ENCODE measurements around a stretch of chr10.

DNA sequence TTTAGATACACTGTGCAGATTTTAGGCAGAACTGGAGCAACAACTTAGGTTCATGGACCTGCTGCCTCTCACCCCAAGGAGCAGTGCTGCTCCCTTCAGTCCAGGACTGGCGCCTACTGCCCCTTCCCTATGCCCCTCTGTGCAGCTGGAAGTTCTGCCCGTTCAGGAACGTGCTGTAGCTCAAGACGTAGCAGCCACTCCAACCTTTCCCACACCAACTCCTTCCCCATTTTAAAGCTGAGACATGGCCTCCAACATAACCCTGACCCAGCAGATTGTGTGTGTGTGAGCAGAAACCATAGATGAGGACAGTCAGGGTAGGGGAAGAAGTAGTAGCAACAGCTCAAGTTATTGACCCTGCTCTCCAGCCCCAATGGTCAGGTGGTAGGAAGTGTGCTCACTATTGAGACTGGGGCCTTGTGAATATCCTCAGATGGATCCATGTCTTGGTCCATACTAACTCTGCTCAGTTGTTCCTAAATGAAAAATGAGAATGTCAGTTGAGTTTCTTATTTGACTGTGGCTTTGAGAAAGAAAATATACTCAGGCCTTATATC lies 4.9 kb downstream of the PPP1R3C start:
- PRO-cap: no peak
- RAMPAGE, long total RNA: no peak
- RRBS: no CpG with 5 or more reads among the region's 4 CpGs

DNA sequence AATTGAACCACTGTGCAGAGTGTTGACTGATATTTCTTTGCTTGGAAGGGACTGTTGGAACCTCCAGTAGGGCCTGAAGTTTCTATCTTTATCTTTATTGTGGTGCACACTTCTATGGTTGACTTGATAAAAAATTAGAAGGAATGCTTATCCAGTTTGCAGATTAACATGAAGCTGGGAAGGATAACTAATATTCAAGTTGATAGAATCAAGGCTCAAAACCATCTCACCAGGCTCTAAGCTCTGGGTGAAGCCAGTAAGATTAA lies 26.2 kb downstream of the TNKS2 start:
- PRO-cap: no peak
- RAMPAGE, long total RNA: no peak

DNA sequence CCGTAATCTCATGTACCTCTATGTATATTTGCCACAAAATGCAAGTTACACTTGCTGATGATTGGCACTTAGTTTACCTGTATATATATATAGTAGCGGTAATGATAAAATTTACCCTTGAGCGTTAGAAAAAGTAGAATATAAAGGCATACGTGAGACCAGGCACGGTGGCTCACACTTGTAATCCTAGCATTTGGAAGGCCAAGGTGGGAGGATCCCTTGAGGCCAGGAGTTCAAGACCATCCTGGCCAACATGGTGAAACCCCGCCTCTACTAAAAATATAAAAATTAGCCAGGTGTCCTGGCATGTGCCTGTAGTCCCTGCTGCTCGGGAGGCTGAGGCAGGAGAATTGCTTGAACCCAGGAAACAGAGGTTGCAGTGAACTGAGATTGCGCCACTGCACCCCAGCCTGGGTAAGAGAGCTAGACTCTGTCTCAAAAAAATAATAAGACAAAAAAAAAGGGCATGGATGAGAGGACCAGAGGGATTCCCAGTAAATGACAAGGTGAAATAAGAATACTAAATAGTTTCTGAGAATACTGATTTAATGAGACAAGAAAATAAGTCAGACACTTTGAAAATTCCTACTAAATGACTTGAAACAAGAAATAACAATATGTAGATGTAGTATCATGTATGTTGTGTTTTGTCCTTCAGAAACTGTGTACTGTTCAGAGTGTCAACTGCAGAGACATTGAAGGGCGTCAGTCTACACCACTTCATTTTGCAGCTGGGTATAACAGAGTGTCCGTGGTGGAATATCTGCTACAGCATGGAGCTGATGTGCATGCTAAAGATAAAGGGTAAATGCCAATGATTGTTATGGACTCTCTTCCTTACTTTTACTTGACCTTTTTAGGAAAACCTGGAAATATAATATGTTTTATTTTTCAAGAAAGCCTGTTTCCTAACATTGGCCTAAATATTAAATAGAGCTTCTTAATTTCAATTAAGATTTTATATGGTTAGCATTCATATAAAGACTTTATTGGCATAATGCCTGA lies 42.0 kb downstream of the TNKS2 start:
- PRO-cap: no peak
- RAMPAGE, long total RNA: no peak
- RRBS: no CpG with 5 or more reads among the region's 10 CpGs

DNA sequence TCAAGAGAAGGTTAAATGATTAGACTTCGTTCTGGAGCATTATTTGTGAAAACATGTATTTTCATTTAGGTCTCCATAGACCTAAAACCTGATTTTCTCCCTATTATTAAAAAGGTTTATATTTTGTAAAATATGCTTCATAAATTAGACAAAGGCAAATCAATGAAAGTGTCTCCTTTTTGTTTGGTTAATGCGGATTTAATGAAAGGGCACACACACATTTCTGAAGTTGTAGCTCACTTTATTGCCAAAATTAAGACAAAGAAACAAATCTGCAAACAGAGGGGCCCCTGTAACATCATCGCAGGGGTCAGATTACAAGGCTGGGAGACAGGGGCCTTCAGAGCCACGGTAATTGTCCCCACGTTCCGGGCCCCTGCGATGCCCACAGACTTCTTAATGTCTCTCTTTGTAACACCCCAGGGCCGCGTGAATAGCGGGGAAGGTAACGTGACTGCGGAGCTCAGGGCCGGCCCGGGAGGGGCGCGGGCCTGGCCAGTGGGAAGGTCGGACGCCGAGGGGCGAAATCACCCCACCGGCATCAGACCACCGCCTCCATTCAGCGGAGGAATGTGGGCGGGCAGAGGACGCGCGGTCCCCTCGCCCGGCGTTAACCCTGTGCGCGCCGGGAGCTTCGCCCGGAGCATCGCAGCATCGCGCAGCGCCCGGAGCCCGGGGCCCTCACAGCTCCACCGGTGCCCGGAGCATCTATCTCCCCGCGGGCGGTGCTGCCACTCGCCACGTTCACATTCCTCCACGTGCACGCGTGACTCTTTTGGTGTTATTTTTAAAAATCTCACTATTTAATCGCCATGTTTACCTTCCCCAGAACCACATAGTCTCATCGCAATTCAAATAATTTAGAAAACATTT lies 22.2 kb downstream of the FGFBP3 start:
- PRO-cap: no peak
- RAMPAGE, long total RNA: no peak
- RRBS: 2% methylated on average over 18 of the region's 53 CpGs

- PRO-cap: no peak
- RAMPAGE, long total RNA: no peak
- RRBS: no CpG with 5 or more reads among the region's 9 CpGs
These were observed 32.7 kb downstream of the BTAF1 start for GRCh38 chr10:91956080-91956829.

- PRO-cap: no peak
- RAMPAGE, long total RNA: no peak
- RRBS: no CpG with 5 or more reads among the region's 1 CpG
These were observed 33.5 kb downstream of the BTAF1 start for GRCh38 chr10:91957054-91957456.

- PRO-cap: no peak
- RAMPAGE, long total RNA: no peak
- RRBS: 65% methylated on average over 3 of the region's 45 CpGs
These were observed 122.3 kb downstream of the BTAF1 start for GRCh38 chr10:92045715-92046359.

DNA sequence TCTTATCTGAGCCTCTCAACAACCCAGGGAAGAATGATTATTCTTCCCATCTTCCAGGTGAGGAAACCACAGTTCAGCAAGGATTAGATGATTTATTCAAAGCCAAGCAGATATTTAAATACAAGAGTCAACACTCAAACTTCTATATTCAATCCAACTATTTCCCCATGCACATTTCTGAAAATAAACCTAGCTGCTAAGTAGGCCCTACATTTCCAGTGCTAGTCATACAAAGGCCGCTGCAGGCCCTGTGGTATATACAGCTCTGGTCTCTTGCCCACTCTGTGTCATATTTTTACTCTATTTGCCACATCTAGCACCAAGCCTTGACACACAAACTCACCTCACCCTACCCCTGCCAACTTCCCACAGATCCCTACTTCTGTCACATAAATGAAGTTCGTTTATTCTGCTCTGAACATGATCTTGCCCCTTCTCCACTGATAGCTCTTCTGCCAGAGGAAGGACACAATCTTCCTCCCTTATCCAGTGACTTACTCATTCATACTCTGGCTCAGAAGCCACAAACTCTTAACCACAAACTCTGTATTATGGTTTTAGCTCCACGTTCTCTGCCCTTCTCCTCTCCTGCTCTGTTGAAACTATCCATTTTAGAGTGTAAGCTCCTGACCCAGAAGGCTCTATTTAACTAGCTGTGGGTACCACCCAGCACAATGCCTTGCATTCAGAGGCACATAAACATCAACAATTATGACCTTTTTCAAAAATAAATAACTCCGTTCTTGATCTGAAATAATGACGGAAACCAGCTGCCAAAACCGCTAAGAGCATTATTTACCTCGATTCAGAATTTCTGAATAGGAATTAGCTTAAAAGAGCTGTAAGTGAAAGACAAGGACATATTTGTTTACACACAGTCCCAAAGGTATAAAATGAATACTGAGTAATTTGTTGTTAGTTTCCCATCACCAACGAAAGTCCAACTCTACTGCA lies 180.6 kb downstream of the CPEB3 start:
- PRO-cap: no peak
- RAMPAGE, long total RNA: no peak
- RRBS: no CpG with 5 or more reads among the region's 8 CpGs

GRCh38 chr10:92574289-92574917 lies 510 bp upstream of the IDE start:
- PRO-cap: no peak
- RAMPAGE, long total RNA: no peak
- RRBS: under 1% methylated on average over 15 of the region's 42 CpGs

DNA sequence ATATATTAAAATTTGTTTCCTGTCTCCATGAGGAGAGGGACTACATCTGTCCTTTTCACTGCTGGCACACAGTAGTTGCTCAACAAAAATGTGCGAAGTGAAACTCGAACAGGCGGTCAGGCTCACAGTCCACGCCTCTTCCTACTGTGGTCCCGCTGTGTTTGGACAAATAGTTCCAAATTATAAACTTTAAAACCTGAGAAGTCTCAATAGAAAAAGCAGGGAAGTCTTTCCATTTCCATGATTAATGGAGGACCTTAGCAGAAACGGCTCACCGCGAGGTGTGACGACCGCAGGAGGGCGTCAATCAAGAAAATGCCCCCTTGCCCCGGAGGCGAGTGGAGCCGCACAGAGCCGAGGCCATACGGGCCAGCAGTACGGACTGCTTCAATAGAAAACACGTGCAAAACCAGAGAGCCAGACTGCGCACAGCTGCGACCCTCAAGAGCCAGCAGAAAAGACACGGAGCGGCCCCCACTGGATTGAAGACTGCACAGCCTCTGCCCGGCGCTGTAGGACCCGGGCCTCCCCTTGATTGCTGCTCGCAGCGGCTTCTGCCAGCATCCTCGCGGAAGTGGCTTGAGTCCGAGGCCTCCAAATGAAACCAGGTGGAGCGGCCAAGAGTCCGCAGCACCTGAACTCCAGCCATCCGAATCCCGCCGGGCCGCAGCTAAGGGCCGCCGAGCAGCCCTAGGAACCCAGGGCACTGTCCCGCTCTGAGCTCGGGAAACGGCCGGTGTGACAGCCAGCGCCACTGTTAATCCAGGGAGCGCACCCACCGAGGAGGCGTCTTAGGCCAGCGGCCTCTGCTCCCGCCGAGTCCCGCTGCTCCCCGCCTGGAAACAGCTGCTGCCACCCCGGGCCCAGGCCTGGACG lies 847 bp upstream of the HHEX start:
- PRO-cap: no peak
- RAMPAGE, long total RNA: no peak
- RRBS: 6% methylated on average over 11 of the region's 53 CpGs

DNA sequence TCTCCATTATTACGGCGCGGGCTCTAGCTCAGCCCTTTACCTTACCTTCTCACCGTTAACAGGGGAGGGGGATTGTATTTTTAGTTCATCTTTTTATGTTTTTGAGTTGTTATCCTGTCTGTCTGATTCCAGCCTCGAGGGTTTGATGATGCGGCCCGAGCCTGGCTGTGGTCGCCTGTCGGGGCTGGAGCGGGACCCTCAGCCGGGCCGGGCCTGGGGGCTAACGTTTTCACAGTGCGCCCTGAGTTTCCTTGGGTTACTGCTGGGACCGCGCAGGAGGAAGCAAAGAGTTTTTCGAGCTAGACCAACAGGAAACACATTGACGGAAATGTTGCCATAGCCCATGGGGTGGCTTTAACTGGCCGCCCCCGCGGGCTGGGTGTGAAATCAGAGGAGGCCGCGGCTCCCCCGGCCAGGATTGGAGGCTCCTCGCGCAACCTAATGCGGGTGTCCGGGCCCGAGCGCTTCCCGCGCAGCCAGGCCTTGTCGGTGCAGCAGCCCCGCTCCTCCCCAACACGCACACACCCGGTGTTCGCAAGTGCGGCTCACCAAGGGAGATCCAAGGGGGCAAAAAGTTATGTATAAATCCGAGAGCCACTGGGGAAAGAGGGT lies 1.8 kb downstream of the HHEX start:
- PRO-cap: no peak
- RAMPAGE, long total RNA: no peak
- RRBS: 15% methylated on average over 13 of the region's 39 CpGs

GRCh38 chr10:92747468-92748134 lies 57.8 kb downstream of the HHEX start:
- PRO-cap: no peak
- RAMPAGE, long total RNA: no peak
- RRBS: no CpG with 5 or more reads among the region's 4 CpGs

- PRO-cap: no peak
- RAMPAGE, long total RNA: no peak
- RRBS: no CpG with 5 or more reads among the region's 10 CpGs
These were observed 66.5 kb downstream of the HHEX start for GRCh38 chr10:92756043-92756936.

DNA sequence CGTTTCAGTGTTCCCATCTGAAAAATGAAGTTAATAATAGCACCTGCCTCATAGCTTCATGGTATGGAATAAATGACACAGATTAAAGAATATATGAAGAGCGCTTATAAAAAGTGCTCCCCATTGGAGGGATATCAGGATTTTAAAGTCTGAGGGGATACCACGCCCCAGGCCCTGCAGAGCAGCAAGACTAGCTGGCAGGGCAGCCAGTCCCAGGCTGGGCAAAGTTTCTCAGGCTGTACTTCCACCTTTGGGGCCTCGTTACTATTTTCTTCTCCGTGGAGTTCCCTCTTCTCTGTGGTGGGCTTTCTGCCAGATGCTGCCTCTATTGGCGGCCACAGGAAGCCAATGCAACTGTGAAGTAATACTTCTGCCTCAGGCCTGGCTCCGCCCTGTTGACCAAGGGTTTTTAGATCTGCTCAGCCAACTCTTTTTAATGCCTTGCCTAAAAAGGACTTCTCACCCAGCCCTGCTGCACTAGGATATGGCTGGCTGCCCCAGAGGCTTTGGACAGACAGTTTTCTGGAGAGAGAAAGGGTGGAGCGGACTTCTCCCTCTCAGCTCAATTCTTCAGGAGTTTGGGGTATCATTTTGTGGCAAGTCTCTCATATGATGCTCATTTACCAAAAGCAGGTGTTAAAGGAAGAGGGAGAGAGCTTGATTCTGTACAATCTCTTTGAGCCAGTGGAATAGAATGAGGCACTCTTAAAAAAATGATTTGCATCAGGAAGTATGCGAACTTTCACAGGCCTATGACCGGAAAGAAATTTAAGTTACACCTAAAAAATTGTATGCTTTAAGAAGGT lies 67.4 kb downstream of the HHEX start:
- PRO-cap: no peak
- RAMPAGE, long total RNA: no peak
- RRBS: no CpG with 5 or more reads among the region's 10 CpGs

DNA sequence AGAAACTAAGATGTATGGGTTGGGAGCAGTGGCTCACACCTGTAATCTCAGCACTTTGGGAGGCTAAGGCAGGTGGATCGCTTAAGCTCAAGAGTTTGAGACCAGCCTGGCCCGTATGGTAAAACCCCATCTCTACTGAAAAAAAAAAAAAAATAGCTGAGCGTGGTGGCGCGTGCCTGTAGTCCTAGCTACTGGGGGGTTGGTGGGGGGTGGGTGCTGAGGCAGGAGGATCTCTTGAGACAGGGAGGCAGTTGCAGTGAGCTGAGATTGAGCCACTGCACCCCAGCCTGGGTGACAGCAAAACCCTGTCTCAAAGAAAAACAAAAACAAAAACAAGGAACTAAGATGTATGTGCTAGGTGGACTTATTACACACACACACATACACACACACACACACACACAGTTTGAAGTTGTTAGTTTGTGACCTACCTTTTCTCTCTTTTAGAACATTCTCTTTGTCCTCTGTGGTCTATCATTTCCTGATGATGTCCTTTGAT lies 53.4 kb downstream of the EXOC6 start:
- PRO-cap: no peak
- RAMPAGE, long total RNA: no peak
- RRBS: no CpG with 5 or more reads among the region's 5 CpGs

GRCh38 chr10:93413094-93414009 lies 68.8 kb downstream of the MYOF start:
- PRO-cap: no peak
- RAMPAGE, long total RNA: no peak
- RRBS: no CpG with 5 or more reads among the region's 11 CpGs

DNA sequence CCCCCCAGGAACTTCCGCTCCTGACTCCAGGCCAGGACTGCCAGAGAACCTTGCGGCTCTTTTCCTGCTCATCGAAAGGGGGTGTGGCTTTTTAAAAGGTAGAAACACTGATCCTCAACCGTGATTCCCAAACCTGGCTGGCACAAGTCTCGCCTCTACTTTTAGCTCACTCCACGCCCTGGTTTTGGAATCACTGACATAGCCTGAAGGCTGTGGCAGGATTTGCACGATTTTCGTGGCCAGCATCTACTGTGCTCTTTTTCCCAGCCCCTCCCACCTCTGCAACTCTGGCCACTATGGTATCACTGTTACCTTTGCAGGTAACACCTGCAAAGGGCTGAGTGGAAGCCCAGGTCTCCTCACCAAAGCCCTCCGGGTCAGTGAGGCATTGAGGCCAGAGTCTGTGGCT lies 43.3 kb downstream of the MYOF start:
- PRO-cap: unidirectional peak, minus-strand start at position 202 of the sequence
- RAMPAGE, long total RNA: no peak
- RRBS: no CpG with 5 or more reads among the region's 9 CpGs

DNA sequence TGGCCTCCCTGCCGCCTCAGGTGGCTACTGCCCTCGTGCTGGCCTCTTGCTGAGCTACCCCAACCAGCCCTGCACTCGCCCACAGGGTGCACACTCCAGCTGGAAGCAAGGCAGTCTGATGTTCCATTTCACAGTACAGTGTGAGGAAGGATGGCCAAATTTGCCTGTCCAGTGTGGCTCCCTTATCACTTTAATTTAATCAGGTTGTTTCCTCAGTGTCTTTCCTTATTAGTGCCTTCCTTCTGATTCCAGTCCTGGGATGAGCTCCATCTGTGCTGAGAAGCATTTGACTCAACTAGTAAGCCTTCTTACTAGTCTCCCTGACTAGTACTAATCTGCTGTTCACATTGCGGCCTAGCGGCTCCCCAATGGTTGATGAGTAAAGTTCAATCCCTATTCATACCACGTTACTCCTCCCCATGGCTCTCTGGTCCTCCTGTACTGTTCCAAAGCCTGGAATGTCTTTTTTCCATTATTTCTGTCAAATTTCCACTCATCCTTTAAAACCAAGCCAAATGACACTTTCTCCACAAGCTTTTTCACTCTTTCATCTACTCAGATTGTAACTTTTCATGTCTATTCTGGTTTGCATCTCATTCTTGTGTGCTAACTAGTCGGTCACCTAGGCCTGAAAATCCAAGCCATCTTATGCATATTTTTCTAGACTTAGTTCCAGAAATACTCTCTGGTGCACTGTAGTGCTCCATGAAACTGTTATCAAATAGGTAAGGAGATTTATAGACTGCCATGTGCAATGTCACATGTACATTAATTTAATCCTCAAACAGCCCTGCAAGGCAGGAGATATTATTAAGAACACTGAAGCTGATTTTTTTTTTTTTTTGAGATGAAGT lies 8.0 kb downstream of the MYOF start:
- PRO-cap: no peak
- RAMPAGE, long total RNA: no peak
- RRBS: no CpG with 5 or more reads among the region's 7 CpGs

DNA sequence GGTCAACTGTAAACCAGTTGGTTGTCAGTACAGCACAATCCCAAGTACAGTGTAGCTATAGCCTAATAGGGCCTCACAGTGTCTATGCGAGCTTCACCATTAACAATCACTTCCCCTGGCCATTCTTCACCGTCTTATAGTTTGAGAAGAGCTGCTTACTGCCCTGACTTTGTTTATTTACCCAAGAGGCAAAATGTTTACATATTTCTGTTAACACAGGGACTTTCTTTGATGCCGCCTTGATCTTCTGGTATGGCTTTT lies 3.3 kb downstream of the MYOF start:
- PRO-cap: no peak
- RAMPAGE, long total RNA: no peak
- RRBS: no CpG with 5 or more reads among the region's 3 CpGs

DNA sequence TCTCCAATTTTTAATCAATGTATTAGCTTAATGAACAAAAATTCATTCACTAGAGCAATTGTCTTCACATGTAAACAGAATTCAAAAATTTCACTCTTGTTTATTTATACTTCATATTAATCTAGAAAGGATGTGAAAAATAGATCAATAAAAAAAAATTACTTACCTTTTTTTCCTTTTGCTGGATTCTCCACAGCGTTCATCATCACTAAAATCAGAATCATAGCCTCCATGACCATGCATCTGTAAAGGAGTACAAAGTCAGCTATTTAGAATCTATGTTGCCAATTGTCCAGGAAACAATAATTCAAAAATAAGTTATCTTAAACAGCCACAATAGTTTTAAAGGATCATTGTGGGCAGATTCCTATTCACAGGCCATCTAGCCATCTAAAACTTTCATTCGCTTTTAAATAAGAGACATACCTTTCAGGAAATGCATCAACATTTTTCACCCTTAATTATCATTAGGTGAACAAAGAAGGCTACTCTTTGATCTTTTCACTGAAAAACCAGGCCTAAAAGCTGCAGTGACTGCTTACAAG lies 2.5 kb downstream of the FRA10AC1 start:
- PRO-cap: no peak
- RAMPAGE, long total RNA: no peak
- RRBS: no CpG with 5 or more reads among the region's 2 CpGs

All from lung (tissue), 4 donors.